ENCODE measurements around a stretch of chr16.

DNA sequence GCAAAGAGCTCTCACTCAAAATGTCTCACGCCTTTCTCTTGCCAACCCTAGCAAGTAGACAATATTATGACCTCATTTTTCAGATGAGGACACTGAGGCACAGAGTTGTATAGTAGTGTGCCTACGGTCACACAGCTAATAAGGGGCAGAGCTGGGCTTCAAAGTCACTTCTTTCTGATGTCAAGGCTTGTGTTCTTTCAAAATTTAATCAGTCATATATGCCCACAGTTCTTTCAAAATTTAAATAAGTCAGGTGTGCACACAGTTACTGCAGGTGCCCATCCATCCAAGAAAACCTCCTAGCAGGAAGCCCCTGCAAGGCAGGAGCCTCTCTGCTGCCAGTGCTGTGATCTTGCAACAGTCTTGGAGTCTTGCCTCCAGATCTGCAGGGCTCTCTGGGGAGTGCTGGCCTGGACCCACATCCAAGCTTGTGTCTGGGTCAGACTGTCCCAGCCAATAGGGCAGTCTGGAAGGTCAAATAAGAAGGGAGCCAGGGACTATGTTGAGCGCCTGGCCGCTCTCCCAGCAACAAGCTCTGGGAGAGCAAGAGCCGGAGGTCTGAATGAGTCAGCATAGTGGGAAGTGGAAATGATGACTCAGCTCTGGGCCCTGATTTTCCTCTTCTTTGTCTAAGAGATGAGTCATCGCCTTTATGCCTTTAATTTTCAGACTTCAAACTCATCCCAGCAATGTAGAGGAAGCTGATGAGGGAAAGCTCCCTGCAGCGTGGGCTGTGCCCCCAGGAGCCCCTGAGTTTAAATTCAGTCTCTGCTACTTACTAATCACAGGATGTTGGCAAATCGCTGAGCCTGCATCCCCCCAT, 43.9 kb upstream of the HAPSTR1 start:
- PRO-cap, 3 experiments, result peak in 2 of 3 experiments; most common plus-strand start position 689 of the sequence (in 2)
- RAMPAGE, long total RNA, result no peak

DNA sequence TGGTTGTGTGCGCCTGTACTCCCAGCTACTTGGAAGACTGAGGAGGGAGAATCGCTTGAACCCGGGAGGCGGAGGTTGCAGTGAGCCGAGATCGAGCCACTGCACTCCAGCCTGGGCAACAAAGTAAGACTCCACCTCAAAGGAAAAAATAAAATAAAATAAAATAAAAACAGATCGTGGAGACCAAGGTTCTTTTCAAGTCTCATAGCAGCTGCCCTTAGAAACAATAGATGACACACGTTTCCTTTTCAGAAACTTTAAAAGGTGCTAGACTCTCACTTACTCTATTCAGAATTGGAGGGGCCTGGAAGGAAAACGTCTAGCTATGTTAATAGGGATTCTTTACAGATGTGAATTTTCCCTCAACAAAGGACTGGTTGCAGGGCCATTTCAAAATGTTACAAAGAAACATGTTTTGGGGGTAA, 13.2 kb upstream of the HAPSTR1 start:
- PRO-cap, 3 experiments, result no peak in any of the 3 experiments
- RAMPAGE, long total RNA, result no peak

DNA sequence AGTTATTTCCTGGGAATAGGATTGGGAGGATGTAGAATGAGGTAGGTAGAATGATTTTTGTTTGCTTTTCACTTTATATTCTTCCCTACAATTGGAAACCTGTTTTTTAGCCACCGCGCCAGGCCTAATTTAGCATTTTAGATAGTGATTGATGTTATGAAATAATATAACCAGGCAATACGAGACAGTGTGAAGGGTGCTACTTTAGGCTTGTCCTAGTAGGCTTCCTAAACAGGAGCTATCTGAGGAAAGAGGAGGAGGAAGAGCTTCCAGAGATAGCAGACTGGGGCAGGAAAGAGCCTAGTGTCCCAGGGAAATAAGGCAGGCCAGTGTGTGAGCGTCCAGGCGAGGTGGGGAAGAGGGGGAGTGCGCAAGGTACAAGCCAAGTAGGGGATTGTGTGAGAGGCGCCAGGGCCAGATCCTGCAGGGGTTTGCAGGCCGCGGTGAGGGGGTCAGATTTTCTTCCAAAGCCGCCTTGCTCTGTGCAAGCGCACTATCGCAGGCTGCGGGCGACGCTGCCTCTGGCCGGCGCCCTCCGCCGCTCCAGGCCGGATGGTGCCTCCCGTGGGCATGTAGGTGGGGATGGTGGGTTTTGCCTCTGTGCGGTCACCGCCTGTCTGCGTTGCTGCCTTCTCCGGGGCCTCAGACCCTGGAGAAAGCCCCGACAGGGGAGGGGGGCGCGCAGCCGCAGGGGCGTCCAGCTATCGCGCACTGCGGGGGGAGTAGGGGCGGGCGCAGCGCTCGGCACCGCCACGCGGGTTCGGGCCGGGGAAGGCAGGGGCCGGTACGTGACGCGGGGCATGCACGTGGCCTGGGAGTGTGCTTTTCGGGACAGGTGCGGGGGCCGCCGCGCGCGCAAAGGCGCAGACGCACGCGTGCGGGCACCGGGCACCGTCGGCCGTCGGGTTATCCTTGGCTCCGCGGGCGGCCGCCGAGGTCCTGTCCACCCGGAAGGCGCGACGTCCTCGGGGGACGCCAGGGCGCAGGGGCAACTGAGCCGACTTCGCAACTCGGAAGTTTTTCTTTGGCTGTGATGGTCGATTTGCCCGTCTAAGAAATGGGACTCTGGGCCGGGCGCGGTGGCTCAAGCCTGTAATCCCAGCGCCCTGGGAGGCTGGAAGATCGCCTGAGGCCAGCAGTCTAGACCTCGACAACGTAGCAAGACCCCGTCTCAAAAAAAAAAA, 1.3 kb upstream of the HAPSTR1 start:
- PRO-cap, 3 experiments, result peak in 1 of 3 experiments; most common plus-strand start position 864 of the sequence (in 1); most common minus-strand start position 762 of the sequence (in 1)
- RAMPAGE, long total RNA, result no peak

DNA sequence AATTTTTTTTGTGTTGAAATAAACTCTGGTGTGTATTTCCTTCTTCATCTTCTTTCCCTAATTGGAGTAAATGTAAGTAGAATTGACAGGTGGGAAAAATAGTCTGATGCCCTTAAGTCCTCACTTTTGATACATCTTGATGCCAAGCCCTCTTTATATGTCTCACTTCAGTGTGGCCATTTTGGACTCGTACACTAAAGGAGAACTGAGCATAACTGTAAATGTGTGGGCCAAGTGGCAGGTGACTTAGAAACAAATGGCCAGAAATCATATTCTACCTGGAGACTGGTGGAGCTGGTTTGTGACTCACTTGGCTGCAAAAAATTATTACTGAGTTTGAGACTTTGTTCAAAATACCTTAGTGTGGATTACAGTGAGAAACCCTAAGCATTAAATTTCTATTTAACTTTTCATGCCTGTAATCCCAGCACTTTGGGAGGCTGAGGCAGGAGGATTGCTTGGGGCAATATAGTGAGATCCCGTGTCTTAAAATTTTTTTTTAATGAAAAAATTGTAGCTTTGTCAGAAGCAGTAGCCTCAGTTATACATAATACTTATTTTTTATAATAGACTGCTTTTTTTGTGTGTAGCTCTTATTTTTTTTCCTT, 5.0 kb downstream of the HAPSTR1 start:
- PRO-cap, 3 experiments, result no peak in any of the 3 experiments
- RAMPAGE, long total RNA, result no peak

DNA sequence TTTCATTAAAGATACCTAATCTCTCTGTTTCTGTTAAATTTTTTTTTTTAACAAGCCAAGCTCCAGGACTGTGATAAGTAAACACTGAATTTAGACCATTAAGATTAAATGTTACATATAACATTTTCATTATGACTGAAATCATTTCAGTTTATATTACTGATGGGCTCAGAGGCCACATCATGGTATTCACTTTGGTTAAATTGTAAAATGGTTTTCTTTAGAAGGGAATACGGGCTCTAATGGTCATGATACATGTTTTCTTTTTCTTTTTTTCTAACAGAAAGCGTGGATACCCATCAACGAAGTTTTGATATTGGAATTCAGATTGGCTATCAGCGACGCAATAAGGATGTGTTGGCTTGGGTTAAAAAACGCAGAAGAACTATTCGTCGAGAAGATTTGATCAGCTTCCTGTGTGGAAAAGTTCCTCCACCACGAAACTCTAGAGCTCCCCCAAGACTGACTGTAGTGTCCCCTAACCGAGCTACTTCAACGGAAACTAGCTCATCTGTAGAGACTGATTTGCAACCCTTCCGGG, 11.3 kb downstream of the HAPSTR1 start:
- PRO-cap, 3 experiments, result no peak in any of the 3 experiments
- RAMPAGE, long total RNA, result no peak

GRCh38 chr16:9489672-9490405, 398.4 kb downstream of the HAPSTR1 start:
- PRO-cap, 3 experiments, result no peak in any of the 3 experiments
- RAMPAGE, long total RNA, result no peak

DNA sequence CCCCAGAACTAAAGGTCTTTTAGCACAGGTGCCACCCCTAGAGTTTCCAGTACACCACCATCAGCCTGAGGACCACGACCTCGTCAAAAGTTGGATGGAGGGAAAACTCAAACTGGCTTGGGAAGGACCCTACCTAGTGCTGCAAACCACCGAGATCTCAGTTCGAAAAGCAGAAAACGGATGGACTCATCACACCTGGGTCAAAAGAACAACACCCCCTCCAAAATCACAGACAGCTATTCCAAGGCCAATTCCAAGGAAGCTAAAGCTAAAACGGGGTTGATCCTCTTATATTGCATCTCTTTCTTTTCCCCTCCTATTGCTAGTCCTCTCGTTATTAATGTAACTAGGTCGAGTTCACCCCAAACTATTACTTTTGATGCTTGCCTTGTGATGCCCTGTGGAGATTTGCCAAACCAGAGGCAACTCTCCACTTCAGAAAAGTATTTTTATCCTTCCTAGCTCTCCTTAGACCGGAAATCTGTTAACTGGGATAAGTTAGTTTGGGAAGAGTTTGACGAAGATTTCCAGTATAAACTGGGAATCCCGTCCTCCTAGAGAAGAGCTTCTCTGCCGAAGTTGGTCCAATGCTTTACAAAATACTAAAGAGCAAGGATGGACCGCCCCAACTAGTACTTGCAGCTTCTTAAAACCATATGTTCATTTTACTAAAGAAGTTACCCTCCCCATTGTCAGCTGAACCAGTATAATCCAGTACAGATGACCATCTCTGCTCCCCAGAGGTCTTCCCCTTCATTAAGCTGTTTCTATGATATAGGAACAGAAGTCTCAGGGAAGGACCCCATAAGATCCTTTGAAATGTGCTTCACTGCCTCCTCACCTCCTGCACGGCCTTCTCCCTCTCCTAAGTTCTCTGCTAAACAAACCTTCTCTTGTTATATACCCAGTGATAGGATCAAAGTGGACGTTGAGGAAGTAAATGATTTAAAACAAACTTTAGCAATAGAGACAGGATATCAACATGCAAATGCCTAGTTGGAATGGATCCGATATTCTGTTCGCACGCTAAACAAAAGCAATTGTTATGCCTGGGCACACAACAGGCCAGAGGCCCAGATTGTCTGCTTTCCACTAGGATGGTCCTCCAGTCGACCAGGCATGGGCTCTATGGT, 87.9 kb downstream of the EMP2 start:
- PRO-cap, 3 experiments, result no peak in any of the 3 experiments
- RAMPAGE, long total RNA, result no peak

DNA sequence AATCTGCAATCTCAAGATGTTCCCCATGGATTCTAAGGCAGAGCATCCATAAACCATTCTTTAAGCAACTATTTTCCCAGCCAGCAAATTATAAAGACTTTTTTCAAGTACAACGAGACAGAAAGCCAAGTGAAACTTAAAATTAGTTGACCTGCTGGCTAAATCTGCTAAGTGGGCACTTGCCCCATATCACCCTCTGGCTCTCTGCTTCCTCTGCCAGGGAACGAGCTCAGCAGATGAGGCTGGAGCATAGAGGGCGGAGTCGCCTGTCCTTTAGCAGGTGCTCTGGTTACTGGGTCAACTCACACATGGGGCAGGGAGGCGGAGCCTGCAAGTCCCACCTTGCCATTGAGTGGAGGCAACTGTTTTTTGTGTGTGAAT, 62.6 kb downstream of the EMP2 start:
- PRO-cap, 3 experiments, result no peak in any of the 3 experiments
- RAMPAGE, long total RNA, result no peak

GRCh38 chr16:10520263-10520997, 60.0 kb downstream of the EMP2 start:
- PRO-cap, 3 experiments, result no peak in any of the 3 experiments
- RAMPAGE, long total RNA, result no peak

DNA sequence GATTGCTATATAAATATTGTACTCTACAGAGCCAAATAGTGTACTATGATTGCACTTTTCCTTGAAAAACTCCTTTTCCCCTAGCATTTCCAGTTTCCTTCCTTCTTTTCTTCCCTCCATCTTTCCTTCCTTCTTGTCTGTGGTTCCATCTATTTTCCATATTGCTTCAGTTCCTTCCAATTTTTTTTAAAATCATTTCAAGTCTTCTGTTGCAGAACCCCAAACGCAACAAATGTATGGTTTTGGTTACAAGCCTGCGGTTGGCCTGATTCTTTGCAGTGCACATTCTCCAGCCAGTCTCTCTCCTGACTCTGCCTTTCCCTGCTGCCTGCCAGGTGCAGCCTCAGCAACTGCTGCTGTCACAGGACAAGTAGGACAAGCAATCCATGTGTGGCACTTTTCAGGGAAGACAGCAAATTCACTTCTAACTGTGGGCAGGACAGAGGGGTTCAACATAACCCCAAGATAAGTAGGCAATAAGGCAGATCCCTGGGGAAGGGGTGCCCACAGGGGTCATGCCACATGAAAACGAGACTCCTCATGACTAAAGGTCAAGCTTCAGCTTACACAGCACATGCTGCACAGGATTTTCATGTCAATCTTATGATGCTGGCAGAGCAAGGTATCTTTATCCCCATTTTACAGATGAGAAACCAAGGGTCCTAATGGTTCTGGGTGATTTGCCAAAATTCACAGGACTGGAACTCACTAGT, 24.1 kb downstream of the EMP2 start:
- PRO-cap, 3 experiments, result no peak in any of the 3 experiments
- RAMPAGE, long total RNA, result no peak

DNA sequence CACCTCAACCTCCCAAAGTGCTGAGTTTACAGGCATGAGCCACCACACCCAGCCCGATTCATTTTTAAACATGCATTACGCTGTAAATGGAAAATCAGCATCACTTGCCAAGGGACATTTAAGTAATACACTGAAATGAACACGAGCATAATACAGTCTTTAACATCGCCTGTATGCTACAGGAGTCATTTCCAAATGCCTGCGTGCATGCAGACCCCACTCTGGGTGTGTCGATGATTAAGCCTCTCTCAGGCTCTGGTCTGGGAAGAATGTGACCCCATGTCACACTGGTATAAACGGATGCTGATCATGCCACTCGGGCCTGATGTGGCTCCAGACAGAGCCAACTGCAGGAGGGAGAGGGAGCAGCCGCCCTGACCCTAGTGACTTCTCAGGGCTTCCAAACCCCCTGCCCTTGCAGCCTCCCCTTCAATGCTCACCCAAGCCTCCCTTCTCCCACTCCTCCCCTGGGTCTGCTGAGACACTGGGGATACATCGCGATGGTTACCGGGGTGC, 10.8 kb downstream of the EMP2 start:
- PRO-cap, 3 experiments, result no peak in any of the 3 experiments
- RAMPAGE, long total RNA, result no peak

- PRO-cap, 3 experiments, result no peak in any of the 3 experiments
- RAMPAGE, long total RNA, result no peak
These were observed 38.4 kb upstream of the EMP2 start for GRCh38 chr16:10618729-10619268.

DNA sequence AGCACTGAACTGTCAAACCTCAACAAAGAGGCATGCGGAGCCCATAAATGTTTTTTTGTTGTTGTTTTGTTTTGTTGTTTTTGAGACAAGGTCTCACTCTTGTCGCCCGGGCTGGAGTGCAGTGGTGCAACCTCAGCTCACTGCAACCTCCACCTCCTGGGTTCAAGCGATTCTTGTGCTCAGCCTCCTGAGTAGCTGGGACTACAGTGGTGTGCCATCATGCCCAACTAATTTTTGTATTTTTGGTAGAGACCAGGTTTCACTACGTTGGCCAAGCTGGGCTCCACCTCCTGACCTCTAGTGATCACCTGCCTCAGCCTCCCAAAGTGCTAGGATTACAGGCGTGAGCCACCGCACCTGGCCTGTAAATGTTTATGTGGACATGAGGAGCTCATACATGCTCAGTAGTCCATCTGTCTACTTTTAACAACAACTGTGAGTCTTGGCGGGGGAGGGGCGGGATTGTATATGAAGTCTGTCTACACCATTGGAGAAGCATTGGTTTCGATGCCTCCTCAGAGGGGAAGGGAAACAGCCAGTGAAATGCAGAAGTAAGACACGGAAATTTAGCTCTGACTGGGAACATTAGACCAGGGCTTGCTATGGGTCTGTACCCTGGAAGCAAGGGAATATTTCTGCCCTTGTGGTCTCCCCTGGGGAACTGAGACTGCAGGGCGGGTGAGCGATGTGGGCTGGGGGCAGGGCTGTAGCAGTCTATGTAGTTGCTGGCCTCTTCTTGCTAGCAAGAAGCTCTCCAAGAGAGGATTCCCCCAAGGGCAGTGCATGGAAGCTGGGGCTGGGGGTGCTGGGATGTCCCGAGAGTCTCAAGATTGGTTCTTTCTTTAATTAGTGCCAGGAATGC, 9.3 kb downstream of the NUBP1 start:
- PRO-cap, 3 experiments, result no peak in any of the 3 experiments
- RAMPAGE, long total RNA, result no peak

DNA sequence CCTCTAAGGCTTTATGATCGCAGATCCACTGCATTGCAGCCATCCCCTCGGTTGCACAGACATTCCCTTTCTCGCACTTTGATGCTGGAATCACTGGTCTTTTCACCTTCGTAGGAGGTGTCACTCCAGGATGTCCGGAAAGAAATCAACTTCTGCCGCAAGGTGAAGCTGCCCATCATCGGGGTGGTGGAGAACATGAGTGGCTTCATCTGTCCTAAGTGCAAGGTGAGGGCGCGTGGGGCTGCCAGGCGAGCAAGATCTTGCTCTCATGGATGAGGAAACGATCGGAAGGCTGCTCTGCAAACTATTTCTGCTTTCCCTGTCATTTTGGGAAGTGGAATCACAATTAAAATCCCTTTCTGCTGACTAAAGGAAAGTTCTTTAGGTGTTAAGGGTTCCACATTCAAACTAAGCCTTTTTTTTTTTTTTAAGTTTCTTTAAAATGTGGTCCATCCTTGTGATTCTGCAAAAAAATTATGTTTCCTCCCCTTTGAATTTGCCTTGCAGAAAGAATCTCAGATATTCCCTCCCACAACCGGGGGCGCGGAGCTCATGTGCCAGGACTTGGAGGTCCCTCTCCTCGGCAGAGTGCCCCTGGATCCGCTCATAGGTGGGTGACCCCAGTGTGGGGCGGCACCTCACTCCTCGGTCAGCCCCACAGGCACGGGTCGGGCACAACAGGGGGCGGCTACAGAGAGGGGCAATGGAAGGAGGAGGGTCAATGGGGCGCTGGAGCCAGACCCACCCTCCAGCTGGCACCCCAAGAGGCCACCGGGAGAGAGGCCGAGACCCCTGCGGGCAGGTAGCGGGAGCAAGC, 17.8 kb downstream of the NUBP1 start:
- PRO-cap, 3 experiments, result no peak in any of the 3 experiments
- RAMPAGE, long total RNA, result no peak

GRCh38 chr16:10870946-10871399, 6.0 kb upstream of the CIITA start:
- PRO-cap, 3 experiments, result no peak in any of the 3 experiments
- RAMPAGE, long total RNA, result no peak

GRCh38 chr16:10943458-10943841, 914 bp upstream of the CLEC16A start:
- PRO-cap, 3 experiments, result no peak in any of the 3 experiments
- RAMPAGE, long total RNA, result no peak

- PRO-cap, 3 experiments, result no peak in any of the 3 experiments
- RAMPAGE, long total RNA, result no peak
These were observed 63.1 kb downstream of the CLEC16A start for GRCh38 chr16:11007370-11008013.

DNA sequence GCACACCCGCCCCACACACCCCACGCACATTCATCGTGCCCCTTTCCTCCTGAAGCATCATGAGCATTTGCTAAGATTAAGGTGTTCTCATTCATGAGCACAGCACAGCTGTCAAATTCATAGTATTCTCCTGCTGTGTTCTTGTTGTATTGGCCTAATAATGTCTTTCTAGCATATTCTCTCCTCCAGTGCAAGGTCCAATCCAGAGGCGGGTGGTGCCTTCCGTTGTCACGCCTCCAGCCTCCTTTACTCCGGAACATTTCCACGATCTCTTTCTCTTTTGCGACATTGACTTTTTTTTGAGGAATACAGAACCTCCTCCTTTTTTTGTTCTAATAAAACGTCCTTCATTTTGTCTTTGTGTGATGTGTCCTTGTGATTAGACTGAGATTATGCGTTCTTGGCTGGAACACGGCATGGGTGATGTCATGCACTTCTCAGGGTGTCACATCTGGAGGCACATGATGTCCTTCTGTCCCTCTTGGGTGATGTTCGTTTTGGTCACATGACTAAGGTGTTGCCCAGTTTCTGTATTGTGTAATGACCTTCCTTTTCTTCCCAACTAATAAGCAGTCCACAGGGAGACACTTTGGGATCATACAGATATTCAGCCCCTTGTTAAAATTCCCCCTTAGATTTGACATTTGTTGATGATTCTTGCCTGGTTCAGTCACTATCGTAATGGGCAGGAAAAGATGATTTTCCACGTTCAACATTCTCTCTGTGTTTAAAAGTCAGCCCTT, 66.4 kb downstream of the CLEC16A start:
- PRO-cap, 3 experiments, result no peak in any of the 3 experiments
- RAMPAGE, long total RNA, result no peak

- PRO-cap, 3 experiments, result no peak in any of the 3 experiments
- RAMPAGE, long total RNA, result no peak
These were observed 119.2 kb downstream of the CLEC16A start for GRCh38 chr16:11063464-11064036.

DNA sequence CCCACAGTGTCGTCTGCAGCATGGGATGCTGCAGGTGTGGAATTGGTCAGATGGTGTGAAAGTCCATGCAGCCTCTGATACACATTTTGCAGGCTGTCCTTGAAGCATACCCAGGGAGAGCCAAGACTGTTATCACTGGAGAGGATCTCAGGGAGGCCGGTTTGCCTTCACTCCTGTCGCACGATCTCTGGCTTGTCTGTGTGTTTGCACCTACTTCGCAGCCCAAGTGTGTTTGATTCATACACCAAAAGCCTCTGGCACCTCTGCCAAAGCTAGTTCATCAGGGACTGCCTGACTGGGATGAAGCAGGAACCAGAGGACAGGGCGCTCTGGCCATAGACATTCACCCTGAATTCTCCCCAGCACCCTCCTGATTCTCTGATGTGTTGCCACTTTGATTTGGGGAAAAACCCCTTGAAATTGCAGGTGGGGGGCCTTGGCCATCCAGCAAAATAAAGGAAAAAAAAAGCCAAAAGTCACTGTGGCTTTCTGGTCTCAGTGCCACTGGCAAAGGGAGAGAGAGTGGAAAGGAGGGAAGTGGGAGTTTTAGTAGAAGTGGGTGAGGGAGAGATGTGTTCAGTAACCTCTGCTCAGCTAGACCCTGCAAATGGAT, 93.0 kb downstream of the SOCS1 start:
- PRO-cap, 3 experiments, result peak in 1 of 3 experiments; most common minus-strand start position 189 of the sequence (in 1)
- RAMPAGE, long total RNA, result no peak

All from cerebellum (tissue), 5 donors.